Cardiac atrium fibroblast (primary cell): Measurements from ENCODE around the genes NUAK2 and ELK4.

DNA sequence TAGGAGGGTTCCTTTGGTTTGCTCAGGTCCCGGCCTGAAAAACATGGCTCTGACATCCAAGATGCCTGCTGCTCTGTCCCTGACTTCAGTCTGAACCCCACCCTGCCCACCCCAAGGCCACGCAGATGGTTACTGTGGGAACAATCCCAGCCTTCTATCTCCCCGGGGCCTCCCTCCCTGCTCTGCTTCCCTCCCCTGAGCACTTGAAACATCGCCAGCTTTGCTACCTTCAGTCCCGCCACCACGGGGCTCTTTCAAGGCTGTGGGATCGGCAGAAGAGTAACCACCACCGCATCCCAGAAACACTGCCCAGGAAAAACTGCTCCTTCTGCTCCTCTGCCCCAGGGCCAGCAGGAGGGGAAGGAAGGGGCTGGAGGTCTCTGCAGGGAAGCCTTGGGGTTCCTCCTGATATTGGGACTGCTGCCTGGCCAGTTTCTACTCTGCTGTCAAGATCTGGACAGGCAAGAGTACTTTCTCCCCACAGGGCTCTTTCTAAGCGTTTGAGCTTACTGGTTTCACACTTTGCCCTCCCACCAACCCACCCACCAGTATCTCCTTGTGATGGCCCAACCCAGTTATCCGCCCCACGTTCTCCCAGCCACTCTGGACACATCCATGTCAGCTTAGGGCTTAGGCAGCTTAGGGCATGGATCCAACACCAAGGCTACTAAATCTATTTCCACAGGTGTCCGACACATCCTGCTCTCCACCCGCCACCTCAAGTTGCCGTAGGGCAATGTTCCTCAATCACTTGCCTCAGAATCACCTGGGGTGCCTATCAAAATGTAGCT lies 8.4 kb downstream of the ETNK2 start:
- RAMPAGE, long total RNA, result no peak

DNA sequence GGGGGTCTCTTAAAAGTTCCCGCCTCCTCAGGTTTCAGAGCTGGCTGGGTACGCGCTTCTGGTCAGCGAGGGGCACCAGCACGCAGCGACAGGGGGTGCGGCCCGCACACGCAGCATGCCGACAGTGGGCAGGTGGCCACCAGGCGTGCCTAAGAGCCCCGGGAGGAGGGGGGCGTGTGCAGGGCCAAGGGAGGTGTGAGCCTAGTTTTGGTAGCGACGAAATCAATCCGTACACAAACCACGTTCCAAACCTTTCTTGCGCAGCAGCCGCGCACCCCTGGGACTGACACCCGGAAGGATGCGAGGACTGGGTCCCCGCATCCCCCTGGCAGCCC lies 657 bp downstream of the ETNK2 start:
- RAMPAGE, long total RNA, result no peak

GRCh38 chr1:204320346-204320996 lies 39.3 kb downstream of the PLEKHA6 start:
- RAMPAGE, long total RNA, result no peak

- RAMPAGE, long total RNA, result no peak
These were observed 5.2 kb upstream of the PLEKHA6 start for GRCh38 chr1:204365020-204365219.

DNA sequence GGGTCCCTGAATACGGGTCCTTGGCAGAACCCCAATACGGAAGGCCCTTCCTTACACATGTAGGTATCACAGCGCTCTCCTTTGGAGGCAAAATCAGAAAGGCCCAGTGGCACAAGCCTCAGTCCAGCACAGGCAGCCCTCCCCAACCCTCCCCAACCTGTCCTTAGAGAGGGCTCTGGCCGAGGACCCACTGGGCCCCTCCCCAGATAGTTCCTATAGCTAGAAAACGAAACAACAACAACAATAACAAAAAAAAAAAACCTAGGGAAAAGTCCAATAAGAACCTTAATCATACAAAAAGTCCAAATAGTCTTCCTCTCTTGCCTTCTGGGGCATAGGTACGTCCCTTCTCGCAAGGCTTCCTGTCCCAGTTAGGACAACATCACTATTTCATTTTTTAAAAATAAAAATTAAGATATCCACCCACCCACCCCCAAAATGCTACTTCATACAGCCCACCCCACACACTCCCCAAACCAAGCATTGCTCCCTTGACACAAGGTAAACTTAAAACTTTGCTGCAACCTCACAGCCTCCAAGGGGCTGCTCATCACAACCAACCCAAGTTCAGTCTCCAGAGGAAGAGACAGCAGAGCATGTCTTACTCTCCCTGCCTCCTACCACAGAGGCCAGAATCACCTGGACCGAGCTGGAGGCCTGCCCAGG lies 12.6 kb upstream of the PPP1R15B start:
- RAMPAGE, long total RNA, result no peak

- RAMPAGE, long total RNA, result no peak
These were observed 35.4 kb downstream of the MDM4 start for GRCh38 chr1:204551593-204552048.

GRCh38 chr1:204555877-204556695 lies 39.9 kb downstream of the MDM4 start:
- RAMPAGE, long total RNA, result no peak

DNA sequence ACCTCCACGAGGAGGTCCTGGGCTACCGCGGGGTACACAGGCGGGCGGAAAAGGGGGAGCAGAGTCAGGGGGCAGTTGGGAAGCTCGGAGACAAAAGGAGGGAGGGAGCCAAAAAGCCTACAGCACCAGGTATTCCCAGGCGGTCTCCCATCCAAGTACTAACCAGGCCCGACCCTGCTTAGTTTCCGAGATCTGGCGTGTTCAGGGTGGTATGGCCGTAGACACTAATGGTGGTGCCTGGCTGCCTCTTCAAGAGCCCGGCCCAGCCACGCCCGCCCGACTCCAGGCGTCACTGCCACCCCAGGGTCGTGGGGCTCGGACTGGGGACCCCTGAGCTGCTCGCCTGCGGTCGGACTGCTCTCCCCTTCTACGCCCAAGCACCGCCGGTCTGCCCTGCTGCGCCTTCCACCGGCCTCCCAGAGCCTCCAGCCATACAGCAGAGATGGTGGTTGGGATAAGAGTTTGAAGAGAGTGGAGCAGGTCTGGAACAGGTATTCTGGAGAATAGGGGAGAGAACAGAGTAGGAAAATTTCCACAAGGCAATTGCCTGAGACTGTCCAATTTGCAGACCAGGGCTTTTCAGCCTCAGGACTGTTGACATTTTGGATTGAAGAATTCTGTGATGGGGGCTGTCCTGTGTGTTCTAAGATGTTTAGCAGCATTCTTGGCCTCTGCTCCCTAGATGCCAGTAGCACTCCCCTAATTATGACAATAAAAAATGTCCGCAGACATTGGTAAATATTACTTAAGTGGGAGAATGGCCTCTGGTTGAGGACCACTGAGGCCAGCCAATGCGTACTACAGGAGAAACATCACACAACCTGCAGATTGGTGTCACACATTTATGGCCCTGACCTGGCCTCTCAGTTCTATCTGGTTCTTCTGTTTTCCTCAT lies 46.3 kb downstream of the MDM4 start:
- RAMPAGE, long total RNA, result no peak

DNA sequence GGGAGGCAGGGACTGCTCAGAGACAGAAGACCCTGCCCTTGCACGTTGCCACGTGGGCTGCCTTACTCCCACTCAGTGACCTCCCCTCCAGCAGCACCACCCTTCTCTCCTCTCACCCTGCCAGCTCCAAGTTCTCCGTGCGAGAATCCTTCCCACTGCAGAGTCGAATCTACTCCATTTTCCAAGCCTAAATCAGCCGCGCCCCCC lies 7.8 kb downstream of the LRRN2 start:
- RAMPAGE, long total RNA, result no peak

DNA sequence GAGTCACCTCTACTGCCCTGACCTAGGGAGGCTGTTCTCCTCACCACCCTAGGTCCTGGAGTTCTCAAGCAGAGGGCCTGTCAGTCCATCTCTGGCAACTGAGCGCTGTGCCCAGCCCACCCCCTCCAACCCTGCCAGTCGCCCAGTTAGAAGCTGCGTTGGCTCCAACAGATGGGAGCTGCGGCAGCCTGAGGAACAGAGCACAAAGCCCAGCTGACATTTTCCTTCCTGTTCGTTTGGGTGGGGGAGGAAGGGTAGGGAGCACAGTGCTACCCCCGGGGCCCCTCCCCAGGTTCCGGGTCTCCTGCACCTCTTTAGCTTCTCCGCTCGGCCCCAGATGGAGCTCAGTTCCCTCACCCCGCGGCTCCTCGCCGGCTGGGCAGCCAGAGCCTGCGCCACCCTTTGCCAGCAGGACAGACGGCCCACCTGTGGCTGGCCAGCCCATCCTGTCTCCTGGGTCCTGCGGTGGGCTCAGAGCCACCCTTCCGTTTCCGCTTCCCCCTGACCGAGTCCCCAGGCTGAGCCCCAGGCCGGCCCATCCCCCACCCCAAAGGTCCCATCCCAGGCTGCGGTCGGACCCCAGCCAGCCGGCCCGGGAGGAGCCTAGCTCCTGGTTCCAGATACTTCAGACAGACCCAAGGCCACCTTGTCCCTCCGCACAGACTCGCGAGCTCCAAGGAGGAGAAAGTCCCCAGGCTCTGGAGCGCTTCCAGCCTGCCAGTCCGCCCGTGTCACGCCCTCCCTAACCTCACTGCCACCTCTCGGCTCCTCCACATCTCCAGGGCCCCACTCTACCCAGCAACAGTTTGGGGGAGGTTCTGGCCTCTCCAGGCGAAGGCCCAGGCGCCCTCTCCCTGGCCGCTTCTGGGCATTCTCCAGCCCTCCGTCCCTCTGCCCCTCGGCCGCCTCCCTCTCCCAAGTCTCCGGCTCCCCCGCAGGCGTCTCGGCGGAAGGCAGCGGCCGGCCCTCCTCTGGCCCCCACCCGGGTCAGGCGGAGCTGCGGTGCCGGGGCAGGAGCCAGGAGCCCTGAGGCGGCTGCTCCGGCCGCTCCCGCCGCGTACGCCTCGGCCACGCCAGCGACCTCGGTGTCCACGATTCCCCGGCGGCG lies 1.0 kb downstream of the LRRN2 start:
- RAMPAGE, long total RNA, result no peak

- RAMPAGE, long total RNA, result no peak
These were observed 42.2 kb downstream of the NFASC start for GRCh38 chr1:204870524-204871081.

DNA sequence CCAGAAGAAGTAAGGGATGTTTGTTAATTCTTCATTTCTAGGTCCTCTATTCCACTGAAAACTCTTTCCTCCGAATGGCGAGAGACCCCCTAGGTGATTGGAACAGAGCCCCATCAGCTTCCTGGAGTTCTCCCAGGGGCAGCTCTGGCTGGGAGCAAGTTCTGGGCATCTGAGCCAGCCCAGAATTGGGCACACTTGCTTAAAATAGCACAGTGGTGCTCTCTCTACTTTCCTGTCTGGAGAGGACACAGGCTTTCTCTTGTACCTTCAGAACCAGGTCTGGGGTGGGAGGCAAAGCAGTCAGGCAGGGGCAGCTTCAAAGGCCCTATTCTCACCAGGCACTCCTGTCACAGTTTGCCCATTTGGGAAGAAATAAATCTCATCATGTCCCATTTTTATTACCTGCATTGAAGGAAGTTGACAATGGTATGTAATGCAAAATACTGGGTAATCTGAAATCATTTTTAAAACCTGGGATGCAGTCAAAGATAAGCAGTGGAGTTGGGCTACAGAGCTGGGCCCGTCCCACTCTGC lies 83.1 kb upstream of the CNTN2 start:
- RAMPAGE, long total RNA, result no peak

GRCh38 chr1:205284177-205285185 lies 37.1 kb downstream of the NUAK2 start:
- RAMPAGE, long total RNA, result no peak

- RAMPAGE, long total RNA, result no peak
These were observed 27.1 kb downstream of the NUAK2 start for GRCh38 chr1:205294032-205295245.

GRCh38 chr1:205321128-205322410 lies at the start of gene NUAK2:
TSS of gene NUAK2 (minus strand) at chr1:205321745.
- RAMPAGE, long total RNA, result no peak

- RAMPAGE, long total RNA, result no peak
These were observed 13.8 kb upstream of the LEMD1 start for GRCh38 chr1:205435365-205436440.

DNA sequence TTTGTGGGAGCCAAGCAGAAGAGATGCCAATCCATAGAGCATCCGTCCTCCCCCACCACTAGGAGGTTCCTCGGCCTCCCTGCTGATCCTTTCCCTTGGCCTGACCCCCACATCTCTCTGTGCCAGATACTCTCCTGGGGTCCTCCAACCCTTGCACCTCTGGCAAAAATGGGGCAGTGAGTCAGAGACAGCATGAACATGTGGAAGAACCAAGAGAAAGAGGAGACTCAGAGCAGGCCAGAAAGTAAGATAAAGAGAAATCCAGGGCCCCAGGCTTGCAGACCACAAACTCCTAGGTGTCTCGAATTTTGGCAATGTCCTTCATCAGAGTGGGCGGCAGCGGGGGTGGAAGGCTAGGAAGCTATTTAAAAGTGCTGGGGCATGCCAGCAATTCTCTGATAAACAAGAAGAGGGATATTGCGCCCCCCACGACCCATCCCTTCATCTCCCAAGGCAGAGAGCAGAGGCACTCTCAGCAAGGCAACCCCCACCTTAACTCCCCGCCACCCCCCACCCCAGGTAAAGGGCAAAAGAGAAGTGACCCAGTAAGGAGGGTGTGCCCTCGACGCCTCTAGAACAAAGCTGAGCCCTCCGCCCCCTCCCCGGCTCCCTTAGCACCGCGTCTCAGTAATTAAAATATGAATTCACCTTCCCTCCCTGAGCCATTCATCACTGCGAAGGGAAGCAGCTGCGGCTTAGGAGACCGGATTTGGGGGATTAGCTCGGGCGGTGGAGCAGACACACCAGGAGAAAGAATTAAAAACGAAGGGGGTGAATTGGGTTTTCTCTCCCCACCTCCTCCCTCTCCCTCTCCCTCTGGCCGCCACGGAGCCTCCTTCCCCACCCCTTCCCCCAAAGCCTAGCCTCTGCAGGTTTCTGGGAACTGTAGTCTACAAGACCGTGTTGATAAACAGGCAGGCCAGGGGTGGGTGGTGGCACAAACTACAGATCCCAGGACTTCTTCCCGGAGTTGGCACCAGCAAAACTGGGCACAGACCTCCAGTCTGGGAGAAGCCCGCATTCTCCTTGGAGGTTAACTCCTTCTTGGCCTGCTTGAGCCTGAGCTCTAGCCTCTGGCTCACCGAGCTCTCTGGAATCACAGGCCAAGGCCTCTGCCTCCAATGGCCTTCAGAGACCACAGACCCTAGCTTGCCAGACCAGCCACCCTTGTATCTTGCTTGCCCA lies 11.1 kb downstream of the BLACAT1 start:
- RAMPAGE, long total RNA, result no peak

- RAMPAGE, long total RNA, result no peak
These were observed 3.0 kb upstream of the MFSD4A start for GRCh38 chr1:205565689-205566318.

DNA sequence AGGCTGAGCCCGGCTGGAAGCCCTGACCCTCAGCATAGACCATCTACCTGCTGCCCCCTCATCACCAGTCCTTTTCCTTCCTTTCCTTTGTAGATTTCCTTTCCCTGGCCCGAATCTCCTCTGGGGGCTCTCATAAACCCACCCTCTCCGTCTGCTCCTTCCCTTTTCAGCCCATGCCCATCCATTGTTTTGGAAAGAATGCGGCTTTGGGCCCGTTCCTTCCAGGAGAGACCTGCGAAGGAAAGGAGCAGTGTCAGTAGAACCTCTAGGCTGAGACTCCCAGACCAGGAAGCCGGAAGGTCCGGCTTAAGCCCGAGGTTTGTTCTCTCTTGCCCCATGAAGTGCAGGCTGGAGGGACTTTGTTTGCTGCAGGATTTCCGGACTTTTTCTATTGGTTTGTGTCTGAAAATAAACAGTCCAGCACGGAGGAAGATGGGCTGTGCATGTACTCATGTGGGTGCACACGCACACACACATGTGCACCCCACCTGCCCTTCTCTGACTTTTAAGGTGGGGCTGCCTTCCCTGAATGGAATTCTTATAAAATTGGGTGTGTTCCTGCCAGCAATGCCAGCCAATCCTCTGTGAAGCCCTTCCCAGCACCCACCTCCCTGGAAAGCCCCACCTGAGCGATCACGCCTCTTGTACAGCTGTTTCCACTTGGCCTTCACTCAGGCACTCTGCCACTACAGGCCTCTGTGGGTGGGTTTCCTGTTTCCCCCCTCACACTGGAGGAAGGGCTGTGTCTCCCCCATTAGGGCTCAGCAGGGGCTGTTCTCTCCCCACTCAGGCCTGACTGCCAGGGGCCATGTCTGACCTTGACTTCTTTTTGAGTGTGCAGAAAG lies 13.4 kb downstream of the MFSD4A start:
- RAMPAGE, long total RNA, result no peak

DNA sequence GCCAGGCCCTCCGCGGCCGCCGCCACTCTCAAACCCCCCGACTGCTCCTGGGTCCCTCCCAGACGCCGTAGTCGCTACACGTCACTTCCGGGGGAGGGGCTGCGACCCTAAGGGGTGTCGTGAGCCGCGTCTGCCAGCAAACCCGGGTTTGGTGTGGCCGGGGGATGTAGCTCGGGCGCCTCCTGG lies at the start of gene ELK4:
Gene ELK4 (minus strand): TSS at position 69 of the 186 bp plus-strand sequence.
- RAMPAGE, long total RNA, result no peak